Right atrium auricular region (tissue), 2 donors: ENCODE results near the gene MMS22L.

GRCh38 chr6:96926368-96926984 lies 1.9 kb downstream of the KLHL32 start:
- PRO-cap: no peak
- RAMPAGE, long total RNA, 2 experiments: no peak in any of the 2 experiments

- PRO-cap: bidirectional peak, plus-strand start at chr6:97283303, minus-strand start at chr6:97283216
- RAMPAGE, long total RNA, 2 experiments: start-site peak on the minus strand in 1 of 2 experiments, at chr6:97283224-97283231 at its widest, 29 reads per replicate
These were observed at the start of gene MMS22L for GRCh38 chr6:97282777-97283844. Gene MMS22L (minus strand): TSS chr6:97283216.

DNA sequence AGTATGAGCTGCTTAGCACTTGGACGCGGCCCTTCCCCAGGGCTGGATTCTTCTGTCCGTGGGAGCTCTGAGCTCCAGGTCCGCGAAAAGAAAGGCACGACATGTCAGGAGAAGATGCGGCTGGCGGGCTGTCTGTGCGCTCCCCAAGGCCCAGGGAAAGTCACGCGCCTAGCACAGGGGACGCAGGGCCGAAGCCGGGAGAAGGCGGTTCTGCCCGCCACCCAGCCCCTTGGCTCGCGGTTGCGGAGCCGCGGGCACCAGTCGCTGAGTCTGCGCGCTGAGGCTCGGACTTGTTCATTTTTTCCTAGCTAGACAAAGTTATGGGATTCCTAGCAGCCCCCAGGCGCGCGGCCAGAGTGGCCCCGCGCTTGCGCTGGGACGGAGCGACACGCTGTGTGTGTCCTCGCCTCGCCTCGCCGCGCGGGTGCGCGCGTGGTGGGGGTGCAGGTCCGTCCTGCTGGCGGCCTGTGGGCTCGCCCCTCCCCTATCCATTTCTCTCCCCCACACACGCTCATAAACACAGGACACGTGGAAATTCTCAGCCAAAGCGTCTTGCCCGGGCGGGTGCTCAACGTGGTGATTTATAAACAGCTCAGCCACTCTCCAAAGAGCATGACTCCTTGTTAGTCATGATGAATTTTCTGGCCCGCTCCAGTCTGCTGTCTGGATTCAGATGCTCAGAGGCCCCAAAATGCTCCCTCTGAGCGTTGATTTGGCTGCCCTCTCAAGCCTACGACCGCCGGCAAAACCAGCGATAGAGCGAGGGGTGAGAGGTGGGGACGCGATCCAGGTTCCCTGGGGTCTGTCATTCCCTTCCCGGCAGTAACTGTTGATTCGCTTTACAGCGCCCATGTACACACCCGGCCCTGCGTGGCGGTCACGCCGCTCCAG lies 1.8 kb upstream of the POU3F2 start:
- PRO-cap: no peak
- RAMPAGE, long total RNA, 2 experiments: no peak in any of the 2 experiments

GRCh38 chr6:98833407-98834437 lies 652 bp upstream of the POU3F2 start:
- PRO-cap: no peak
- RAMPAGE, long total RNA, 2 experiments: no peak in any of the 2 experiments

DNA sequence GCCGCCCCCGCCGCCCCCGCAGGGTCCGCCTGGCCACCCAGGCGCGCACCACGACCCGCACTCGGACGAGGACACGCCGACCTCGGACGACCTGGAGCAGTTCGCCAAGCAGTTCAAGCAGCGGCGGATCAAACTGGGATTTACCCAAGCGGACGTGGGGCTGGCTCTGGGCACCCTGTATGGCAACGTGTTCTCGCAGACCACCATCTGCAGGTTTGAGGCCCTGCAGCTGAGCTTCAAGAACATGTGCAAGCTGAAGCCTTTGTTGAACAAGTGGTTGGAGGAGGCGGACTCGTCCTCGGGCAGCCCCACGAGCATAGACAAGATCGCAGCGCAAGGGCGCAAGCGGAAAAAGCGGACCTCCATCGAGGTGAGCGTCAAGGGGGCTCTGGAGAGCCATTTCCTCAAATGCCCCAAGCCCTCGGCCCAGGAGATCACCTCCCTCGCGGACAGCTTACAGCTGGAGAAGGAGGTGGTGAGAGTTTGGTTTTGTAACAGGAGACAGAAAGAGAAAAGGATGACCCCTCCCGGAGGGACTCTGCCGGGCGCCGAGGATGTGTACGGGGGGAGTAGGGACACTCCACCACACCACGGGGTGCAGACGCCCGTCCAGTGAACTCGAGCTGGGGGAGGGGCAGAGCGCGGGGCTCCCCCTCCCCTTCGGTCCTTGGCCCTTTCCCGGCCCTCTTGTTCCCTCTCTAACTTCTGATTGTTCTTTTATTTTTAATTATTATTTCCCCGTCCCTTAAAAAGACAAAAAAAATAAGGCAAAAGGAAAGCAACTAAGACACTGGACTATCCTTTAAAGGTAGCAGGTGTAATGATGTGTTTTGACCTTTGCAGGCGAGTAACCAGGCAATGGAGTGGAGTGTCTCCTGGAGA lies 1.5 kb downstream of the POU3F2 start:
- PRO-cap: no peak
- RAMPAGE, long total RNA, 2 experiments: no peak in any of the 2 experiments

- PRO-cap: no peak
- RAMPAGE, long total RNA, 2 experiments: no peak in any of the 2 experiments
These were observed 14.3 kb downstream of the FAXC start for GRCh38 chr6:99335135-99335525.

DNA sequence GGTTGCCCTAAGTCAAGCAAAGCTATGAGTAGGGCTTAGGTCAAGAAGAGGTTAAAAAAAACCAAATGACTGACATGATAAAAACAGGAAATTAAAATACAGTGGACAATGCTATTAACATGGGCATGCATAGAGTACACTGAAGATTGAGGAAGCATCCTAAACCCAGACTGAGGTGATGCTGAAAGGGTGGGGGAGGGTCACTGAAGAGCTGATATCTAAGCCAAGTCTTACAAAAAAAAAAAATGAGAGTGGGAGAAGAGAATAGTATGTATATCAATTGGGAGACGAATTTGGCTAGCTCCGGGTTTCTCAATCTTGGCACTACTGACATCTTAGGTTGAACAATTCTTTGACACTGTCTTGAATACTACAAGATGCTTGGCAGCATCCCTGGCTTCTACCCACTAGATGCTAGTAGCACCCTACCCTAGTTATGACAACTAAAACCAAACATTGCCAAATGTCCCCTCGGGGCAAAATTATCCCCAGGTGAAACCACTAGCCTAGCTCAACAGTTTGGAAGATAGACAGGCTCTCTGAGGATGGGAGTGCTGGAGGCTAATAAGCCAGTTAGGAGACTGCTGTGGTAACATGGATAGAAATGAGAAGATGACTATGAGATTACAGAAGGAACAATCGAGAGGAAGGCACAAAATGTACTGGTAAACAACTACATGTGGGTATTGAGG lies 21.1 kb downstream of the CCNC start:
- PRO-cap: no peak
- RAMPAGE, long total RNA, 2 experiments: no peak in any of the 2 experiments

- PRO-cap: no peak
- RAMPAGE, long total RNA, 2 experiments: no peak in any of the 2 experiments
These were observed 188.0 kb upstream of the MCHR2 start for GRCh38 chr6:100182044-100182483.

- PRO-cap: no peak
- RAMPAGE, long total RNA, 2 experiments: no peak in any of the 2 experiments
These were observed 202.4 kb upstream of the MCHR2 start for GRCh38 chr6:100196271-100197062.

DNA sequence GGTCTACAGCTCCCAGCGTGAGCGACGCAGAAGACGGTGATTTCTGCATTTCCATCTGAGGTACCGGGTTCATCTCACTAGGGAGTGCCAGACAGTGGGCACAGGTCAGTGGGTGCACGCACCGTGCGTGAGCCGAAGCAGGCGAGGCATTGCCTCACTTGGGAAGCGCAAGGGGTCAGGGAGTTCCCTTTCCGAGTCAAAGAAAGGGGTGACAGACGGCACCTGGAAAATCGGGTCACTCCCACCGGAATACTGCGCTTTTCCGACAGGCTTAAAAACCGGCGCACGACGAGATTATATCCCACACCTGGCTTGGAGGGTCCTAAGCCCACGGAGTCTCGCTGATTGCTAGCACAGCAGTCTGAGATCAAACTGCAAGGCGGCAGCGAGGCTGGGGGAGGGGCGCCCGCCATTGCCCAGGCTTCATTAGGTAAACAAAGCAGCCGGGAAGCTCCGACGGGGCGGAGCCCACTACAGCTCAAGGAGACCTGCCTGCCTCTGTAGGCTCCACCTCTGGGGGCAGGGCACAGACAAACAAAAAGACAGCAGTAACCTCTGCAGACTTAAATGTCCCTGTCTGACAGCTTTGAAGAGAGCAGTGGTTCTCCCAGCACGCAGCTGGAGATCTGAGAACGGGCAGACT lies 109.9 kb downstream of the SIM1 start:
- PRO-cap: no peak
- RAMPAGE, long total RNA, 2 experiments: no peak in any of the 2 experiments

GRCh38 chr6:101399312-101399772 lies 5.8 kb downstream of the GRIK2 start:
- PRO-cap: no peak
- RAMPAGE, long total RNA, 2 experiments: no peak in any of the 2 experiments

GRCh38 chr6:102190691-102191159 lies 797.2 kb downstream of the GRIK2 start:
- PRO-cap: no peak
- RAMPAGE, long total RNA, 2 experiments: no peak in any of the 2 experiments

DNA sequence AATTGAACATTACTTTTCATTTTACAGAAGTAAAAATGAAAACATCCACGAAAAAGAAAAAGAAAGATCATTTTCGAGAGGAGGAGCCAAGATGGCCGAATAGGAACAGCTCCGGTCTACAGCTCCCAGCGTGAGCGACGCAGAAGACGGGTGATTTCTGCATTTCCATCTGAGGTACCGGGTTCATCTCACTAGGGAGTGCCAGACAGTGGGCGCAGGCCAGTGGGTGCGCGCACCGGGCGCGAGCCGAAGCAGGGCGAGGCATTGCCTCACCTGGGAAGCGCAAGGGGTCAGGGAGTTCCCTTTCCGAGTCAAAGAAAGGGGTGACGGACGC lies 370.4 kb downstream of the HACE1 start:
- PRO-cap: no peak
- RAMPAGE, long total RNA, 2 experiments: no peak in any of the 2 experiments

DNA sequence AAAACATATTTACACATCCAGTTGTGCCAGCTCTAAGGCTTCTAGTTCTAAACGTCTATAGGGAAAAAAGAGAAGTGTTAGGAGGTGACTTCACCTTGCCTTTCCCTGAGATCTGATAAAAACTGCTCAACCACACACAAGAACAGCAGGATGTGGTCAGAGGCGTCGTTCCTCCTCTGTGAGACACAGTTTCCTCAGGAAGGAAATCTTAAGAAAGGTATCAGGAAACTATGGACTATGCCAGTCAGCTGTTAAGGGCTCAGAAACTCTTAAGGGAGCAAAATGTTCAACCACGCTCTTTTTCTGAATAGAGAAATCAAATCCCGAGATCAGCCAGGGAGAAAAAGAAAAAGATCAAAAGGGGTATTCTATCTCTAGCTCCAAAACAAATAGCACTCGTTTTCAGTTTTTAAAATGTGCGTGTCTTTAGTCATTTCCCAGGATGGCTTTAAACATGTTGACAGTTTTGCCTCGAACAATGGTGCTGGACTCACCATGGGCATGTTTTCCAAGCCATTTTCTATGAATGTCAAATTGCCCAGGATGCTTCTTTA lies 154.5 kb downstream of the HACE1 start:
- PRO-cap: bidirectional peak, plus-strand start at position 220 of the sequence, minus-strand start at position 114 of the sequence
- RAMPAGE, long total RNA, 2 experiments: no peak in any of the 2 experiments

GRCh38 chr6:104959263-104959883 lies 2.5 kb downstream of the LIN28B start:
- PRO-cap: no peak
- RAMPAGE, long total RNA, 2 experiments: no peak in any of the 2 experiments

DNA sequence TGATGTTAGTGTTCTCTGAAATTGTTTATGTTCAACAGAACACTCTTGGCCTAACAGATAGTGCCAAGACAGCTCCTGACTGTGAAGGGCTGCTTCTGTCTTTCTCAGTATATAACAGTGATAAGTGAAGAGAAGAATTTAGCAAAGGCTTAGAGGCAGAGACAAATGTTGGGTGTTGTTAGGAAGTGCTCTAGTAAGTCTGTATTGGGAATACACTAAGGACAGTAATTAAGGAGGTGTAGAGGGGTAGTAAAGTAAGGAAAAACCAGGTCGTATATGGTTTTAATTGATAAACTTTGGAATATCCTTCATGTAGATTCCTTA lies 39.4 kb downstream of the LIN28B start:
- PRO-cap: unidirectional peak, plus-strand start at position 60 of the sequence; unidirectional peak, plus-strand start at position 141 of the sequence; unidirectional peak, plus-strand start at position 193 of the sequence
- RAMPAGE, long total RNA, 2 experiments: no peak in any of the 2 experiments

GRCh38 chr6:105592303-105592647 lies 189.4 kb upstream of the PREP start:
- PRO-cap: no peak
- RAMPAGE, long total RNA, 2 experiments: no peak in any of the 2 experiments

- PRO-cap: no peak
- RAMPAGE, long total RNA, 2 experiments: no peak in any of the 2 experiments
These were observed 205.9 kb upstream of the PRDM1 start for GRCh38 chr6:105880104-105880766.

DNA sequence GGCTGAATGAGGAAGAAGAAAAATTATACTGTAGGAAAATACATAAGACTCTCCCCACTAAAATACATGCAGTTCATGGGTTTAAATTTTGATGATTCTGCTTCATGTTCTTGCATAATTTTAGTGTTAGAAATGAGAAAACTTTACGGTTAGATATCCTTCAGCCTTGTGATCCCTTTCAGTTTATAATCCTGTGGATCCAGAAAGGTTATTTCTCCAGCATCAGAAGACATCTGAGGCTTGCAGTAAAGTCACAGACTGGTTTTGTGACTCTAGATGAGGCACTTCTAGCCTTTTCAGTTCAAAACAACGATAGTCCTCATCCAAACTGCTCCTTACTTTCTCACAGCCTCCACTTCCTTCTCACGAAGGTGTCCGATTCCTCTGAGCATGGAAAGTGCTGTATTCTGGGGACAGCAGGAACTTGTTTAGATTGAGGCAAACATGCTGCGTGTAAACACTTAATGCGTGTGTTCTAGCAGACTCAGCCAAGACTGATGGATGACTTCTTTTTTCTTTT lies 80.3 kb upstream of the PRDM1 start:
- PRO-cap: no peak
- RAMPAGE, long total RNA, 2 experiments: no peak in any of the 2 experiments

- PRO-cap: no peak
- RAMPAGE, long total RNA, 2 experiments: no peak in any of the 2 experiments
These were observed 59.4 kb upstream of the PRDM1 start for GRCh38 chr6:106026730-106027136.